Jejunum (tissue), 1 donor: ENCODE measurements around a stretch of chr10.

DNA sequence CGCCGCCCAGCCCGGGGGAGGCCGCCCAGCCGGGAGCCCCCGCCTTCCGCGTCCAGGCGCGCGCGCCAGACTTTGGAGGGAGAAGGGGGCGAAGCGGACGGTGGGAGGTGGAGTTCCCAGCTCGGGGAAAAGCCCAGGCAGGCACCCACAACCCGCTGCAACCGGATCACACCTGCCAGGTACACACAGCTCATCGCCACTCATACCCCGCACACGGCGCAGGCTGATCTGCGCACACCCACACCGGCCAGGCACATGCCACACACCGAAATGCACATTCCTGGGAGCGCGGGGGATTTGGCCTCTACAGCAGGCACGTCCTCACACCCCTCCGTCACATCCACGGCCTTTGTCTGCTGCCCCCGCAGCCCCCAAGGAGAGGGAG is 519 bp downstream of the CHST3 start:
- PRO-cap = no peak

- PRO-cap = no peak
These were observed 53.3 kb downstream of the CHST3 start for GRCh38 chr10:72017610-72017869.

DNA sequence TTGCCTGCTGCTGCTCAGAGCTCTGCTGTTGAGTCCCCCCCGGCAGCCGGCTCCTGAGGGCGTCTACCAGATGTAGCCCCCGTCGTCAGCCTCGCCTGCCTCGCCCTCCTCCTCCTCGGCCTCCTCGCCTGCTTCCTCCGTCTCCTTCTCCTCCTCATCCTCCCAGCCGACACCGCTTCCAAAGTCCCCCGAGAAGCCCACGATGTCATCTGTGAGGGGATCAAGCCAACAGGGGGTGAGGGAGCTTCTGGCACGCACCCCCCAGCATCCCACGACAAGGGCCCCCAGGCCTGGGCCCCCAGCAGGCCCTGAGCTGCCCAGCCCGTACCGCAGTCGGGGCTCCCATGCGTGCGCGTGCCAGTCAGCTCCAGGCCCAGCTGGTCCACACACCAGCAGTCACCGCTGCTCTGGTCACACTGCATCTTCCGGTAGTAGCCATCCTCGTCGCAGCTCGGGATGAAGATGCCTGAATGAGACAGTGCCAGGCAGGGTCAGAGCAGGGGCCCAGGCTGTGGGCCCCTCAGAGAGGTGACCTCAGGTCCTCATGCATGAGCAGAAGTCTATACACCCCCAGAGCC is 25.6 kb downstream of the SPOCK2 start:
- PRO-cap = no peak

GRCh38 chr10:72066660-72067356 is 21.5 kb downstream of the SPOCK2 start:
- PRO-cap = no peak

- PRO-cap = no peak
These were observed 20.6 kb downstream of the SPOCK2 start for GRCh38 chr10:72067628-72068276.

GRCh38 chr10:72070156-72070614 is 18.2 kb downstream of the SPOCK2 start:
- PRO-cap = no peak

GRCh38 chr10:72073589-72074091 is 14.7 kb downstream of the SPOCK2 start:
- PRO-cap = no peak

GRCh38 chr10:72097683-72098444 is 9.5 kb upstream of the SPOCK2 start:
- PRO-cap = bidirectional peak, plus-strand start at chr10:72097959, minus-strand start at chr10:72097824

GRCh38 chr10:72107346-72107747 is 19.0 kb upstream of the SPOCK2 start:
- PRO-cap = no peak

GRCh38 chr10:72123717-72124027 is 35.3 kb upstream of the SPOCK2 start:
- PRO-cap = no peak

GRCh38 chr10:72238410-72239090 is 22.5 kb upstream of the ASCC1 start:
- PRO-cap = no peak

- PRO-cap = no peak
These were observed 24.5 kb upstream of the DDIT4 start for GRCh38 chr10:72249369-72249568.

GRCh38 chr10:72276743-72277158 is 3.0 kb downstream of the DDIT4 start:
- PRO-cap = bidirectional peak, plus-strand start at chr10:72276957, minus-strand start at chr10:72276696; unidirectional peak, plus-strand start at chr10:72277133

GRCh38 chr10:72323851-72324416 is 30.8 kb downstream of the DNAJB12 start:
- PRO-cap = no peak

- PRO-cap = no peak
These were observed 23.4 kb downstream of the DNAJB12 start for GRCh38 chr10:72330944-72332009.

GRCh38 chr10:72343317-72343579 is 11.5 kb downstream of the DNAJB12 start:
- PRO-cap = no peak

GRCh38 chr10:72693200-72693838 is 1.4 kb downstream of the MCU start:
- PRO-cap = no peak

- PRO-cap = no peak
These were observed 52.3 kb downstream of the MCU start for GRCh38 chr10:72743908-72745073.

GRCh38 chr10:73234601-73235669 is 12.1 kb downstream of the DNAJC9 start:
- PRO-cap = no peak

DNA sequence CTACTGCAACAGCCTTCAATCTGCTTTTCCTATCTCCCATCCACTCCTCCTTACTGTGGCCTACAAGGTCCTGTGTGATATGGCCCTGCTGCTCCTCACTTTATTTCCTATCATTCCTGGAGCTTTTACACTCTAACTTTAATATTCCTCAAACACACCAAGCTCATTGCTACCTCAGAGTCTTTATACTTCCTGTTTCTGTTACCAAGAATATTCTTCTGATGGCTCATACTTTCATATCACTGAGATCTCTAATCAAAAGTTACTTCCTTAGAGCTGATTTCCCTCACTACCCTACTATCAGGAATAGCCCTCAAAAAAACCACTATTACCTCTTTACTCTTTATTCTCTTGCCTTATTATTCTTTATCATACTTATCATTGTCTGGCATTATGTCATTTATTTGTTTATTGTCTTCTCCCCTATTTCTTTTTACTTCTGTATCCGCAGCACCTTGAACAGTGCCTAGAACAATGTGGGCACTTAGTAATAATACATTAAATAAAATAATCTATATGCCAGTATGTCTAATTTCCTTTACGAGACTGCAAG is 5.9 kb upstream of the PPP3CB start:
- PRO-cap = no peak